Mammary microvascular endothelial cell (primary cell): ENCODE results near the genes LHCGR and GPR75.

GRCh38 chr2:47021588-47022281 lies 80.7 kb downstream of the TTC7A start:
- RAMPAGE, long total RNA: no peak

DNA sequence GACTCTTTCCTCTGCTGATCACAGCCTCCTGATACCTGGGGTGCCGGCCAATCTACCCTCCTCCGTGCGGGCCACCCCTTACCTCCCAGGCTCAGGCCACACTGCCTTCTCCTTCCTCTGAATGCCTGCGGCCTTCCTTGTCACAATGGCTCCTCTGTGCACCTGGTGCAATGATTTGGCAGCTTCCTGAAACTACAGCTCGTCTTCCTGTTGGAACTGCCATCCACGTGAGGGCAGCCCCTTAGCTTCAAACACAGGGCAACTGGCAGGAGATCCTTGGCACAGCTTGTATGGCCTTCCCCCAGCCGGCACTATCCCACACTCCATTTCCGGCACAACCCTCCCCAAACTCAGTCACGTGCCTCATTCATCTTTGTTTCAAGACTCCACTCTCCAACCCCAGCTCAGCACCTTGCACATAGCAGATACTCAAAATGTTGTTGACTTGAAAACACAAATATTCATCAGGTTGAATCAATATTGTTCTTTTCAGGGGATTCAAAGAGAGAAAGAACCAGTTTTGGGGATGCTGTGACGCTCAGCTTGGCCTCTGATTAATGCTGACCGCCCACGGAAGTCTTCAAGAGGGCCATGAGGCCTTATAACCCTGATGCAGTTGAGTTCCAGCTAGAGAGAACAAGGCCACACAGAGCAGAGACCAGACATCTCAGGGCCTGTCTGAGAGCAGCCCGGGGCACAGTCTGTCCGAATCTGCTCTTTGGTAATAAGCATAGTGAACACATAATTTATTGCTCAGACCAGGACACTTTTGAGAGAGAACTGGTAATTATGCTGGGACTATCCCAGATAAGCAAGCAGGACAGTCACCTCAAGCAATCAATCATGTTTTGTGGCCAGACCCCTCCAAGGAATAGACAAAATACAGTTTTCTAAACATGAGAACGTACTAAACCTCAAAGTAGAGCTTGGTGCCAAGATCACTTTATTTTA lies 68.8 kb downstream of the STPG4 start:
- RAMPAGE, long total RNA: no peak

DNA sequence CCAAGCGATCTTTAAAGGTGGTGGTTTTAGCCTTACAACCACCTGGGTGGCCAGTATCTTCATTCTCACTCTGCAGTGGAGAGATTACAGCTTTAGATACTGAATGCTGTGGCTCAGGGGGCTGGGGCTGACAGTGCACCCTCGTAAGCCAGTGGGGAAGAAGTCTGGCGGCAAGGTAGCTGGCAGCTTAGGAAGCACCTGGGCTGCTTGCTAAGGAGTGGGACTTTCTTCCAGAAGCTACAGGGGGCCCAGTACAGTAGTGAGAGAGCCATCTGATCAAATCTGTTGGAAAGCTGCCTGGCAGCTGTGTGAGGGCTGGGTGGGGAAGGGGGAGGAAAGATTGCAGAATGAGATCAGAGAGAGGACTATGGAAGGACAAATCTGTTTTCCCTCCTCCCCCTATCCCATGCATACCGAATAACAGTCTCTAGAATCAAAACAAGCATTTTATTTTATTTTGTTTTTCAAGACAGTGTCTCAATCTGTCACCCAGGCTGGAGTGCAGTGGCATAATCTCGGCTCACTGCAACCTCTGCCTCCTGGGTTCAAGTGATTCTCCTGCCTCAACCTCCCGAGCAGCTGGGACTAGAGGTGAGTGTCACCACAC lies 47.4 kb upstream of the EPCAM start:
- RAMPAGE, long total RNA: no peak

DNA sequence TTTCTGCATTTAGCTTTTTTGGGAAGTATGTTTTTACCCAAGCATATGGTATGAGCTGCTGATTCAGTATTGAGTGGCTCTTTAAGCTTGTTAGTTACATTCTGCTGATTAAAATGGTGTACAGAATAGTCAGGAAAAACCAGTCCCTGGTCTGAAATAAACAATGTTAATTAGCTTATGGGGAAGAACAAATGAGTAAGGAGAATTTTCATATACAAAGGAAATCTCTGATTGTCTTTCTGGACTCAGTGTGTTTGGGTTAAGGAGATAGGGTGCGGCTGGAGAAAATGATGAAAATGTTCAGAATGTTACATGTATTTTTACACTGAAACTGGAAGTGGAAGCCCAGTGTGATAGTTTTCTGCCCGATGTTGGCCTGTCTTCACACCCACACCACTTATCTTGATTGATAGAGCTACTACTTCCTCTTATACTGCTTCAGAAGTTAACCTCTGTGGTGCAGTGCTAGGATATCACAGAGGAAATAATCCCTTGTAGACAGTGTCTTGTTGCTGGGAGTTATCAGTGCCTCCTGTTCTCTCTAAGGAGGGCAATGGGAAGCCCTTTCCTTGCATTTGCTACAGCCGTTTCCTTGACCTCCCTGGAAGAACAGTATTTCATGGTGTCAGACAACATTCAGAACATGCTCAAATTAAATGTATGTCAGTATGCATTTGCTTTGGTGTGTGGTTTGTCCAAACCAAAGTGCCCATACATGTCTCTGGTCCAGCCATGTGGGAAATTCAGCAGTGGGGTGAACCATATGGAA lies 83.7 kb downstream of the KCNK12 start:
- RAMPAGE, long total RNA: no peak

DNA sequence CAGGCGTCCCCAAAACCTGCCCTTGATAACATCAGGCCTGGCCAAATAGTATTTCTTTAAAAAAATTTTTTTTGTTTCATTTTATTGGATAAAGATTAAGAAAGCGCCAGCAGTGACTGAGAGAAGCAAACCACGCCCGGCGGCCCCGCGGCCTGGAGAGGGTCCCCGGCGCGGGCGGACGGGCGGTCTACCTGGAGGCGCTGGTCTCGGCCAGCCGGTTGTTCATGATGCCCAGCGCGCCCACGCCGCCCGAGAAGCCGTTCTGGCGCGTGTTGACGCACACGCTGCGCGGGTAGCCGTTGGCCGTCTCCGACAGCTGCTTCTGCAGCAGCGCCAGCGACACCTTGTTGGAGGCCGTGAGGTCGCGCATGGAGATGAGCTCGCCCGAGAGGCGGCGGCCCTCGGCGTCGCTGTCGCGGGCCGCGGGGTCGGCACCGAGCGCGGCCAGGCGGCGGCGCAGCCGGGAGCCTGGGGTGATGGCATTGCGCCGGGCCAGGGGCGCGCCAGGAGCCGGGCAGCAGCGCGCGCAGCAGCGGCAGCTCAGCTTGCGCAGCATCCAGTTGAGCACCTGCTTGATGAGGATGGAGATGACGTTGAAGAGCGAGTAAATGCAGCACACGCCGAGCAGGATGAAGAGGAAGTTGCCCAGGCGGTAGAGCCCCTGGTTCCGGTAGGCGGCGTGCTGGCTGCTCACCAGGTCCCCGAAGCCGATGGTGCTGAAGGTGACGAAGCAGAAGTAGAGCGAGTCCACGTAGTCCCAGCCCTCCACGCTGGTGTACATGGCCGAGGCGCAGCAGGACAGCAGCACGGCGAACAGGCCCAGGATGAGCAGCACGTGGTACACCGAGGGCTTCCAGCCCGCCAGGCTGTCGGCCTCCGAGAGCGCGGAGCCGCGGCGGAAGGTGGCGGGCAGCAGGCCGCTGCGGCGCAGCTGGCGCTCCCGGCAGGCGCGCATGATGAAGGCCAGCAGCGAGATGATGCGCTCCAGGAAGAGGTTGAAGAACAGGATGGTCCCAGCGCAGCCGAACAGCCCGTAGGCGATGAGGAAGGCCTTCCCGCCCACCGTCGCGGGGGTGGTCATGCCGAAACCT lies 49.7 kb downstream of the KCNK12 start:
- RAMPAGE, long total RNA: no peak

DNA sequence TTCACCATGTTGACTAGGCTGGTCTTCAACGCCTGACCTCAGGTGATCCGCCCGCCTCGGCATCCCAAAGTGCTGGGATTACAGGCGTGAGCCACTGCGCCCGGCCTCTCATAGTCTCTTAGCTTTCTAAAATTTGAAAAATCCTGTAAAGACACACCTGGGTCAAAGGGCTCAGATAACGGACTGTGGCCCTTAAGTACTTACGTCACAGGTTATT lies 794 bp upstream of the MSH6 start:
- RAMPAGE, long total RNA: no peak

GRCh38 chr2:47785794-47786499 lies 3.0 kb downstream of the MSH6 start:
- RAMPAGE, long total RNA: no peak

DNA sequence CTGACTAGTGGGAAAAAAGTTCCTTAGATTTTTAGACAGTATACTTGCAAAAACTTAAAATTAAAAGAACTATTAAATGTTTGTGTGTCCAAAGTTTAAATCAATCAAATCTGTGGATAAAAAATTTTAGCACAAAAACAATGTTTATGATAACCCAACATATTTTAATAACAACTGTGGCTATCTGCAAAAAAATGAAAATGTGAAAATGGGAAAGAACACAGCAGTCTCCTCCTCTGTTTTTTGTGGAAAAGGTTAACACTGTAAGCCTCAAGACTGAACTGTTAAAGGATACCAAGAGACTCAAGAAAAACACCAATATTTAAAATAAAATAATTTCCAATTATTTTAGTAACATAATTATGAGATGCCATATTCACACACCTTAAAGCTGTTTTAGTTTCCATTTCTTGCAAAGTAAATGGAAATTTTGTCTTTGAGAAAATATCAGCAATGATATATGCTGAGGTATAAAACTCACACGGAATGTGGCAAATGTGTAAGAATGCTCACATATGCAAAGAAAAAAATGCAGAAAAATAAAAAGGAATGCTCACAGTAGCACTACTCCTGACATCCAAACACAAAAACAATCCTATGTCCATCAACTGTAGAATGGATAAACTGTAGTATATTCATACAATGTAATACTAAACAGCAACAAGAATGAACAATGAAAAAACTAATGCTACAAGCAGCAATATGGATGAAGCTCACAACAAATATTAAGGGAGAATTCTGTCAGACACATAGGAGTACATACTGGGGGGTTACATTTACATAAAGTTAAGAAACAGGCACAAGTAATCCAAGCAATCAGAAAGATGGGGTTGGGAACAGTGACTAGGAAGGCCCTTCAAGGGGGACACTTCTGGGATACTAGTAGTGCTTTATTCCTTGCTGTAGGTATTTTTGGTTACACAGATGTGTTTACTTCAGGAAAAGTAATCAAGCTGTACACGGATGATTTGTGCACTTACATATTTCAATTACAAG lies 11.3 kb downstream of the FBXO11 start:
- RAMPAGE, long total RNA: no peak

- RAMPAGE, long total RNA: no peak
Observed at GRCh38 chr2:47904159-47904606, 2.1 kb downstream of the FBXO11 start.

DNA sequence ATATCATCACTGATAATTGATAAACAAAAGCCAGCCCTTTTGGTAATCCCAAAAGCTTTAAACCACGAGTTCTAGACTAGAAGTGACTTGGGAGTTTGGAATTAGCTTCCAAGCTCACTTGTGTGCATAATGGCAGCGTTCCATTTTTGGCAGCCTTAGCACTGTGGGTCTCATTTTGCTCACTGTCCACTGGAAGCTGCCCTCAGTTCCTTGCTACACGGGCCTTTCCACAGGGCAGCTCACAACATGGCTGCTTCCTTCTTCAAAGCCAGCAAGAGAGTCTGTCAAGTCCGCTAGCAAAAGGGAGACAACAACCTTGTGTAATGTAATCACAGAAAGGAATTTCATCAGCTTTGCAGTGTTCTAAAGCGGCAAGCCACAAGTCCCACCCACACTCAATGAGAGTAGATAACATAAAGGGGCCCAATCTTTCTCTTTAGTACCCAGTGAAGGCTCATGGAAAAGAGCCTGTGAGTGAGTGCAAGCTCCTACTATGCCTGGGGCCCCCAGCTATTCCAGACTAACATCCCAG lies 168.6 kb upstream of the FOXN2 start:
- RAMPAGE, long total RNA: no peak

DNA sequence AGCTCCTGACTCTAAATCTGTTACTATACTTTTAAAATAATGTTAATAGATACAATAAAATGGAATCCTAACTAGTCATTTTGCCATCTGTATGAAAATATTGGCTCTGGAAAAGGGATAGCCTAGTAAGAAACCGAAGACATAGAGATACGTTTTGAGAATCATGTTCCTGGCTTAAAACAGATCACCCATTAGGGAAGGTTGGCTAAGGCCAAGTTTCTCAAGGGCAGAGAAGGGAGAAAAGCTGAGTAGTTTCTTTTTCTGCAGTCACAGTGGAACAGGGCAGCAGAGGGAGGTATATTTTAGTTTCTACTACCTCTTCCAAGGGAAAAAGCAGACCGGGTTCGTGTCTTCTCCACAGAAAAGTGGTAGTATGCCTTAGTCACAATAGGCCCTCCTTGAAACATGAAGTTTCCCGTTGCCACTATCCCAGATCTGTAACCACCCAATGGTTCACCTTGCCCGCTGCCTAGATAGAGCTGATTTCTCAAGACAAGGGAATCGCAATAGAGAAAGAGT lies 100.4 kb upstream of the FOXN2 start:
- RAMPAGE, long total RNA: no peak

DNA sequence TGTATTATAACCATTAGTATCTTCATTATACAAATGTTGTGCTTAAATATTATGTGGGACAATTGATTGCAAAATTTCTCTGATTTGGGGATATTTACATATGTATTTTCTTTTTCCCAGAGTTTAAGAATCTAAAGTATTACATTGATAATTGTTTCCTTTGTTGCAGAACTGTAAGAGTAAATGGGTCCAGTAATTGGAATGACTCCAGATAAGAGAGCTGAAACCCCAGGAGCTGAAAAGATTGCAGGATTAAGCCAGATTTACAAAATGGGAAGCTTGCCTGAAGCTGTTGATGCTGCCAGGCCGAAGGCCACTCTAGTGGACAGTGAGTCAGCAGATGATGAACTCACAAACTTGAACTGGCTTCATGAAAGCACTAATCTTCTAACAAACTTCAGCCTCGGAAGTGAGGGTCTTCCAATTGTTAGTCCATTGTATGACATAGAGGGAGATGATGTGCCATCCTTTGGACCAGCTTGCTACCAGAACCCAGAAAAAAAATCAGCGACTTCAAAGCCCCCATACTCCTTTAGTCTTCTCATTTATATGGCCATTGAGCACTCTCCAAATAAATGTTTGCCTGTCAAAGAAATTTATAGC lies 31.7 kb downstream of the FOXN2 start:
- RAMPAGE, long total RNA: no peak

DNA sequence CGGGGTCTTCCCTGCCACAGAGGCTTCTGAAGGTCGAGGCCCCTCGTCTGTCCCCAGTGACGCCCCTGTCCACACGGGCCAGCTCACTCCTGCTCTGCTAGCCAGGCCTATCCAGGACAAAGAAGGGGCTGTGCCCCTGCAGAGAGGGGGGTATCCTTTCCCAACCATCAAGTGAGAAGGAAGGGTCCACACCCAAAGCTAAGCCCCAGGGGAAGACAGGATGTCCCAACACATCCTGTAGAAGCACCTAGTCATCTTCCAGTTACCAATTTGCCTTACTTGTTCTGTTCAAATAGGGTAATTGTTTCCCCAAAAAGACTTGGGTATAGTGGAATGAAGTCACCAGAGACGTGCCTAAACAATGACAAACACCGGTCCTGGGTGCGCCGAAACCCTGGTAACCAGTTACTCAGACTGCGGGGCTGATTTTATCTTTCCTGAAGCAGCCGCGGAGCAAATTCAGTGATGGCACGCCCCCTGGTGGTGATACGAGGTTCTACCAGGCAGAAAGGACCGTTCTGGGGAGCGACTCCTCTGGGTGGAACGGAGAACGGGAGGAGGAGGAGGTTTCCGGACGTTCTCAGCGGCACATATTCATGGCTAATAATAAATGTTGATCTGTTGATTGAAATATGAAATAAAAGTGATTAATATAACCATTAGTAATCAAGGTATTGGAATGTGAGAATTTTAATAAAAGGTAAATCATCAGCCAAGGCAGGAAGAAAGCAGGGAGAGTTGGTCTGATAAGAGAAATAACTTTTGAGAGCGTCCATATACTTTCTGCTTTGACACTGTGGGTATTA lies 19.9 kb upstream of the PPP1R21 start:
- RAMPAGE, long total RNA: no peak

- RAMPAGE, long total RNA: no peak
Observed at GRCh38 chr2:48514704-48514991, 15.3 kb upstream of the STON1 start.

DNA sequence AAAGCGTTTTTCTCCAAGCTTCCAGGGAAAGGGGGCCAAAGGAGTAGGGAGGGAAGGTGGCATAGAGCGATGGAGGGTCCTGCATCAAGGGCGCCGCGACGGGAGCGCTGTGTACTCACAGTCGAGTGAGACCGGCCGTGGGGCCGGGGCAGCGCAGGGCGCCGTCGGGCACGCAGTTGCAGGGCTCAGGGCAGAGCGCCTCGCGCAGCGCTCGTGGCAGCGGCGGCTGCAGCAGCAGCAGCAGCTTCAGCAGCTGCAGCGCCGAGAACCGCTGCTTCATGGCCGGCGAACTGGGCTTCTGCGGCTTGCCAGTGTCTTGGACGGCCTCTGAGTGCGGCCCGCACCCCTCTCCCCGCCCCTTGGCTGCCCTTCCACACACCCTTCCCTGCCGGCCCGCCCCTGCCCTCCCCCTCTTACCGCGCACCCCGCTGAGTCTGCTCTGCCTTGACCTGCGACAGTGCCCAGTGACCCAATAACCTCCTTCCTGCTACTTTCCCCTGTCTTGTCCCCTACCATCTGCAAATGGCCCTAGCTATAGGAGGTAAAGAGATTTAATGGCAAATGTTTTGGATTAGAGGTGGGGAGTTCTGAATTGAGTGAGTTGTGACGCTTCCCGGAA lies at the start of gene LHCGR:
LHCGR (minus strand) TSS at position 333 of the 619 bp plus-strand sequence.
- RAMPAGE, long total RNA: no peak

DNA sequence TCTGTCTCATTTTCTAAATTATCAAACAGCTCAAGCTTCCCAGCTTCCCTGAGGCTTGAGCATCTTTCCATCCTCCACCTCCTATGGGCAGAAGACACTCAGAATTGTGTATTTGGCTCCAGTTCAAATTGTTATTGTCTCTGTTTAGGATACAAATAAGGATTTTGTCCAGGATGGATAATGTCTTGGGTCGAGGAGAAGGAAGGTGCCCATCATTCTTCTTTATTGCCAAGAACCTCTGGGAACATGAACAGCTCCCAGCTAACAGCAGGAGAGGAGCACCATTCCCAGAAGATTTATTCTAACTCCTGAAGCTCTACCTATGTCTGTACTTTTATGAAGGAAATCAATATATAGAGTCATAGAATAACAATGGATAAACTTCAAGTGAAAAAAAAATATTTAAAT lies 16.7 kb downstream of the NRXN1 start:
- RAMPAGE, long total RNA: no peak

DNA sequence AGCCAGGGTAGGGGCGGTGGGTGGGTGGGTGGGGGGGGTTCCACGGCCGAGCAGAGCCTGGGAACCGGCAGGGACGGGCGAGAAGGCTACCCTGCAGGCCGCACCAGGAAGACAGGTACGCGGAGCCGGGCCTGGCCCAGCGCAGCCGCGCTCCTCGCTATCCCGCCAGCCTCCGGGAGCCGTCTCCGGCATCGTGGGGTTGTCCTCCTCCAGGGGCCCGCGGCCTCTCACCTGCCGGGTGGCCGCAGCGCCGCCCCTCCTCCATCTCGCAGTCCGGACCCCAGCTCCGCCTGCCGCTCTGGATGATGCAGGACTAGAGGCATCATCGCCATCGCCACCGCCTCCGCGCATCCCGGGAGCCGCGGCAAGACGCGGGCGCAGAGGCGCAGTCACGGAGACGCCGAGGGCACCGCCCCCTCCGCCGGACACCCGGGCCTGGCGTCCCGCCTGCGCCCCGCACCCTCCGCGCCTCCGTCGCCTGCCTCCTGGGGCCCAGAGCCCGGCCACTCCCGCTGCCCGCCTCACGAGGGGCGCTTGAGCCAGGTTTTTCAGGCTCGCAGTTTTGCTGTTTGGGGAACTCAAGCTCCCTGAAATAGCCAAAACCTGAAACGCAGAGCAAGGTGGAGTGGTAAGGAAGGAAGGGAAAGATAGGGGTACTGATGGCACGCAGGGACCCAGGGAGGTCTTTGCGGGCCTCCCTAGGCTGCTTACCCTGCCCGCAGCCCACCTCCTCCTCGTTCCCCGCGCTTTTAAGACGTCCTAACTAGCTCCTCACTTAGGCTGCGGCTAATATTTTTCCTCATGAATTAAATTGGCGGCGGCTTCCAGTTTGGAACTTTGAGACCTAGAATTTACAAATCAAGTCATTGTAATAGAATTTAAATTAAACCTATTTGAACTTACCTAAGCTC lies at the start of gene GPR75:
GPR75 (minus strand) TSS at position 371 of the 911 bp plus-strand sequence.
- RAMPAGE, long total RNA: no peak

GRCh38 chr2:53890033-53890399 lies 30.2 kb upstream of the GPR75 start:
- RAMPAGE, long total RNA: no peak

DNA sequence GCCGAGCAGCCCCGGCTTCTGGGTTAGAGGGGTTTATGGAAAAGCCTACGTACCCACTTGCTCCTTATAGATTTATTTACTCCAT lies 269 bp downstream of the ACYP2 start:
- RAMPAGE, long total RNA: no peak

DNA sequence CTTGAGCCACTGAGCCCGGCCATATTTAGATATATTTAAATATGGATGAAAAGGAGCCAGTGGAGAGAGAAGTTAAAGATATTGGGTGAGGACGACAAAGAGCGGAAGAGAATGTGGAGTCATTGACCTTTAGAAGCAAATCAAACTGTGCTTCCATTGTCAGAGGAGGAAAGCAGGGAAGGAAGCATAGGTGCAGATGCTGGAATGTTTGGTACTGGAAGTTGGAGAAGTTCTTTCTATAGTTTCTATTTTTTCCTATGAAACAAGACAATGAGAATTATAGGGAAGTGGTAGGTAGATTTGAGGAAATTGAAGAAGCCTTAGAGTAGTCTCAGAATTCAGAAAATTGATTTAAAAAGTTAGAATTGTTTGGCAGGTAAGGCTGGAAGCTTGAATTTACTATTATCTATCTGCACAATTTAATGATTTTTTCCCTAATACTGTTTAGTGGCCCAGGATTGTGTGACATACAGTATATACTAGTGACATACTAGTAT lies 3.3 kb downstream of the ACYP2 start:
- RAMPAGE, long total RNA: no peak